Aortic smooth muscle cell (primary cell): ENCODE data around the gene RGS7.

DNA sequence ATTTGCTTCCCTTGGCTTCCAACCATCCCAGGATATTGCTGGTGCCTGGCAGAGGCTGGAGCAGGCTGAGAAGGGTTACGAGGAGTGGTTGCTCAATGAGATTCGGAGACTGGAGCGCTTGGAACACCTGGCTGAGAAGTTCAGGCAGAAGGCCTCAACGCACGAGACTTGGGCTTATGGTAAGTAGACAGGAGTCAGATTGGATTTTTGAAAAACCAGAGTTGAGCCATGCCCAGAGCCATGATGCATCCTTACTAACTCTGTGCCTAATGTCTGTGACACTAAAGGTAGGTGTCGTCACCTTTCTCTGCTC is 52.3 kb upstream of the MTR start:
- RRBS = no CpG with 5 or more reads among the region's 6 CpGs

- RRBS = no CpG with 5 or more reads among the region's 7 CpGs
Observed at GRCh38 chr1:236747489-236748036, 47.5 kb upstream of the MTR start.

DNA sequence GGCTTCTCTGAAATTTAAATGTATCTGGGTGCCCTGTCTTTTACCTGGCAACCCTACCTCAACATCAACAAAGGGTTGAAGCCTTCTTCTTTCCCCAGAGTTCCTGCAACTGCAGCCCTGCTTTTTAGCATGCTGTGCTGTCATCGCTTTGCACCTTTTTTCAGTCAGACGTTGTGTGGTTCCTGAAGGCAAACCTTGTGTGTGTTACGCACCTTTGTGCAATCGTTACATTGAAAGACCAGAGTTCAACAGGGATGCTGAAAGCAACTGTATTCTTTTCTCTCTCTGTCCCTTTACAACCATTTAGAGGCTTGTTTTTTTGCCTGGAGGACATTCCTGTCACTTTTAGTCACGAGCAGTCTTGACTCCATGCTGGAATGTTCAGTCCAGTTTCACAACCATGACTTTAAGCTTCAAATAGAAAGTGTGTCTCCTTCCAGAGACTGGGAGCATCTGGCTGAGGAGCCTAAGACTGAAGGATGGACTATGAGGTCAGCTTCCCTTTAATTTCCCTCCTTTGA is 10.7 kb upstream of the RYR2 start:
- RRBS = no CpG with 5 or more reads among the region's 5 CpGs

DNA sequence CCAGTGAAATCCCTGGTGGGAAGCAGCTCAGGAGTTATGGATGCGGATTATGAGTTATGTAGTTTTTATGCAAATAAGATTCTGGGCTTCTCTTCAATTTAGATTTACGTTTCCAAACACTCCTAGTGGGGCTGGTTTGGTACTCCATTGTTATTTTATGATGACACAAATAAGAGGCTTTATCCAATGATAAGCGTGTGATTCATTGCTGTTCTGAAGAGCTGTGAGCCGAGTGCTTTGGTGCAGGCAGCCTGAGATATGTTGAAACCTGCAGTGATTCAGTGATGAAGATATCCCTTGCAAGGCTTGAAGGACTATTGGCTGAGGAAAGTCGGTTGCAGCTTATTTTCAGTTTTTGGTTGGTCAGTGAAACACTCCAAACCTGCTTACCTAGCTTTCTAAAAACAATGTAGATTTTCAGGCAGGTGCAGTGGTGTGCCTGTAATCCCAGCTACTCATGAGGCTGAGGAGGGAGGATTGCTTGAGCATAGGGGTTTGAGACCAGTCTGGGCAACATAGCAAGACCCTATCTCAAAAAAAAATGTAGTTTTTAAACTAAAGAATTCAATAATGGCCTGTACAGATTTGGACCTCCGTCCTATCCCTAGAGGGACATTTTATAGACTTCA is 112.2 kb downstream of the RYR2 start:
- RRBS = no CpG with 5 or more reads among the region's 6 CpGs

- RRBS = no CpG with 5 or more reads among the region's 5 CpGs
Observed at GRCh38 chr1:237940646-237940984, 49.9 kb upstream of the ZP4 start.

DNA sequence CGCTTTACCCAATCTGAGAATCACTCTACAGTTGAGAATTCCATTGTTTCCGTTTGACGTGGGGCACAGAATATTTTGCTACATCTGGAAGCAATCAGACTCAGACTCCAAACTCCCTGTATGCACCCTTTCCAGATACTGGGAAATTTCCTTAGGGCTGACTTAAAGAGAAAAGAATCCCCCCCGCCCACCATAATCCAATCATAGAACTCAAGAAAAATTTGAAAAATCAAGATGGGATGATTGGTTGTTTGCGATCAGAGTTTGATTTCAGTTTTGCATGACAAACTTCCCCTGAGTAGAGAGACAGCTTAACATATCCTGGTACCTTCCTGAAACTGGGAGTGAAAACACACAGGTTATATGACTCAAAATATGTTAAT is 699.4 kb upstream of the ZP4 start:
- RRBS = no CpG with 5 or more reads among the region's 5 CpGs

GRCh38 chr1:239212919-239213439 is 173.4 kb upstream of the CHRM3 start:
- RRBS = no CpG with 5 or more reads among the region's 10 CpGs

DNA sequence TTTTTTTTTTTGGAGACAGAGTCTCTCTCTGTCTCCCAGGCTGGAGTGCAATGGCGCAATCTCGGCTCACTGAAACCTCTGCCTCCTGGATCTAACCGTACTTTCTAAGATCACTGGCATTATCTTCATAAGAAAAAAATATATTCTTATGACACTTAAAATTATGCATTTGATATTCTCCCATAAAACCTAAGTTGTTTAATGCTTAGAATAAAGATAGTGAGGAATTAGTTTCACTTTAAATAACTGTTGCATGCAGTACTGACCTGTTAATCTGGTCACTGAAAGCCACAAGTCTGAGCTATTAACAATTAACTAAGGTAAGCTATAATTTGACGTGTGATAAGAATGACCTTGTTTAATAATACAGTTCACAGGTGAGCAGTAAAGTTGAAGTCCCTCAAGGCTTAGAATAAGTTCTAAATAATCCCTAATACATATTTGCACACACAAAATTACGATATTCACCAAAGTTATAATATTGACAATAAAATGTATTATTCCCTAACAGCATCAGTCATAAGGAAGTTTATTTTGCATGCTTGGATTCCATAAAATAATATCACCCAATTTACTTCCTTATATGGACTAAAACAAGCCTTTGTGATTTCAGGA is 70.8 kb upstream of the CHRM3 start:
- RRBS = no CpG with 5 or more reads among the region's 5 CpGs

- RRBS = 21% methylated on average over 2 of the region's 8 CpGs
Observed at GRCh38 chr1:240649523-240650151, 37.7 kb upstream of the GREM2 start.

- RRBS = 2% methylated on average over 102 of the region's 126 CpGs
Observed at GRCh38 chr1:241356607-241357613, at the start of gene RGS7. Gene RGS7 (minus strand): TSS chr1:241357205.

DNA sequence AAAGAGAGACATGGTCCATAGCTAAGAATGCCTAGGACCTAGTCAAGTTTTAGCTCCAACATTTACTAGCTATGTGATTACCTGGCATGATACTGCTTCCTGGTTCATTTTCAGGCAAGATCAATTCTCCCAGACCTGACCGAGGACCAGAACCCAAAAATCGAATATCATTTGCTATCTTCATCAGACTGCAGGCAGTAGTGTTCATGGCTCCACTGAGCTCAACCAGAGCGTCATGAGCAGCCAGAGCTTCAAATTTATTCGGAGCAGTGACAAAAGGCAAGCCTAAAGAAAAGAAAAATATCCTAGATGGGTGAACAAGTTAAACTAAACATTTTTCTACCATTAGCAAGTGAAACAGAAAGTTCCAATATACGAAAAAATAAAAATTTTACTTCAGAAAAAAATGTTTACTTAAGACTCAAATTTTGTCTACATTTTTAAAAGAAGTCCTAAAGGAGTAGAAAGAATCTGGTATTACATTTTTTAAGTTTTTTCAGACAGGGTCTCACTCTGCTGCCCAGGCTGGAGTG is 15.5 kb downstream of the FH start:
- RRBS = no CpG with 5 or more reads among the region's 5 CpGs

- RRBS = no CpG with 5 or more reads among the region's 8 CpGs
Observed at GRCh38 chr1:241934730-241935372, 22.7 kb upstream of the BECN2 start.

GRCh38 chr1:242008853-242009178 is 9.9 kb upstream of the MAP1LC3C start:
- RRBS = no CpG with 5 or more reads among the region's 3 CpGs

GRCh38 chr1:243287542-243288129 is 31.8 kb downstream of the SDCCAG8 start:
- RRBS = no CpG with 5 or more reads among the region's 1 CpG

DNA sequence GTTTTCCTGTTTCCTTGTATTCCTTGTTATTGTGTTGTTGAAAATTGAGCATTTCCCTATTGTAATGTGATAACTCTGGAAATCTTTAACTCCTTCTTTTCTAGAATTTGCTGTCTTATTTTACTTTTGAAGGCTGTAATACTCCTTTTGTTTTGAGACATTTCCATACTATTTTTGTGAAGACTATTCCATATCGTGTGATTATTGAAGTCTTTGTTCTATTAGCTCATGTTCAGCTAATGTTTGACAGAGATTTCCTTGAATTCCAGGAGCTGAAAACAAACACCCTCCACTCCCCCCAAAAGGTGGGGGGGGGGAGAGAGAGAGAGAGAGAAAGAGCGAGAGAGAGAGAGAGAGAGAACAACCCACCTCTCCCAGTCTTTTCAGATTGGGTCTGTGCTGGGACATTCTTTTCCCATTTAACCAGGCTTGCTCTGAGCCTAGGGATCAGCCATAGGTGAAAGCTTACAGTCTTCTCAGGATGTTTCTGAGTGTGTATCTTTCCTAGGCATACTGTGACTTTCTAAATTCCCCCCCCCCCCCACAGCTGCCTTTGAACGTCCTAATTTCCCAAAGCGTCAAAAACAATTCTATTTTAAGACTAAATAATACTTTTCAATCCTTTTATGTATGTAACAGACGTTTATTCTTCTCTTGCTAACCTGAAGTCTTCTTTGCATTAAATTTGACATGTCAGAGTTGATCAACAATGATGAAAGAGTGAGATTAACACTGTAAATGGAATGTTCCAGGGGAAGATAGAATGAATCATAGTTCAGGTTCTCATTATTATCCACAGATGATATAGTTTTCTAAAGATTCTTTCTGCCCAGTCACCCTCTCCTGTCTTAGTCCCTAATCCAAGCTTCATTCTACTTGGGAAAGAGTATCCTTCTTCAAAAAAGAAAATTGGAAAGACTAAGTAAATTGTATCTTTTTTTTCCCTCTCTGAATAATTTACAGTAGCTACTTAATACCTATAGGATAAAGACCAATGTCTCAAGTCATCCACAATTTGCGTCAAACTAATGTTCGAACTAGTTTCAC is 38.6 kb downstream of the SDCCAG8 start:
- RRBS = no CpG with 5 or more reads among the region's 7 CpGs

- RRBS = no CpG with 5 or more reads among the region's 8 CpGs
Observed at GRCh38 chr1:243473303-243473873, 217.5 kb downstream of the SDCCAG8 start.

- RRBS = no CpG with 5 or more reads among the region's 13 CpGs
Observed at GRCh38 chr1:243481949-243482813, 226.3 kb downstream of the SDCCAG8 start.

GRCh38 chr1:243501091-243502193 is 245.6 kb downstream of the SDCCAG8 start:
- RRBS = no CpG with 5 or more reads among the region's 12 CpGs

DNA sequence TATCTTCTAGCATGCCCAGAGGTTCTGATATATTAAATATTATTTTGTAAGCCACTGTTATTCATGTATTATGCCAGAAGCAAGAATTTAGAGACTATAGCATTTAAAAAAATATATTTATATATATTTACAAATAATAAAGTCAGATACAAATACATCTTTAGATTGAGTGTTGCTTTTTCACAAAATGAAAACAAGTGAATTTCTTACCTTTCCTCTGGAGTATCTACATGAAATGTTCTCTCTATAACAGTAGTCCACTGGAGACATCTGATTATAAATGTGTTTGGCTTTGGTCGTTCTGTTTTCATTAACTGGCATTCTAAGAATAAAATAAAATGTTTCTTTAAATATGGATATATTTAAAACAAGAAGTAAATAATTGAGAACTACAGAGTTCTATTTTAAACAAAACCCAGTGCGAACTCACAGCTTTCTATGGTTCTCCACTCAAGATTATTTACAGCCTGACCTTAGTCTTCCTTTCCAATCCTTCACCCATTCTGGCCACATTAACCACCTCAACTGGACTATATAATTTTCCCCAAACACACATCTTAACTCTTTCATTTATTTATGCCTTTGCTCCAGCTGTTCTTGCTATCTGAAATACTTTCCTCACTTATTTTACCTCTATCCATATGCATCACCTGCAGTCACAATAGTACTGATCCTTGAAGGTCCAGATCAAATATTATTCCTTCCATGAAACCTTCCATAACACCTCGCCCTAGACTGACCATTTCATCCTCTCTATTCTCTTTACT is 185.3 kb downstream of the AKT3 start:
- RRBS = no CpG with 5 or more reads among the region's 3 CpGs

- RRBS = no CpG with 5 or more reads among the region's 2 CpGs
Observed at GRCh38 chr1:243706063-243706439, 144.0 kb downstream of the AKT3 start.